Hair follicular keratinocyte (primary cell): ENCODE measurements around a stretch of chr15.

DNA sequence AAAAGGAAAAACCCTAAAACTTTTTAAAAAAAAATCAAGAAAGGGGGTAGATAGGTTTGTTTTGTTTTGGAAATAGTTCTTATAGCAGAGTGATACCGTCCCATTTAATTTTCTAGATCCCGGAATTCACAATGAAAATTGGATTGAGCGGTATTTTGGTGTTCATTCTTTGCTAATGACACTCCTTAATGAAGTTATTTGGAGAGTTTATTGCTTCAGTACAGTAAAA lies 1.1 kb downstream of the AKAP13 start:
- RAMPAGE, long total RNA, result no peak

DNA sequence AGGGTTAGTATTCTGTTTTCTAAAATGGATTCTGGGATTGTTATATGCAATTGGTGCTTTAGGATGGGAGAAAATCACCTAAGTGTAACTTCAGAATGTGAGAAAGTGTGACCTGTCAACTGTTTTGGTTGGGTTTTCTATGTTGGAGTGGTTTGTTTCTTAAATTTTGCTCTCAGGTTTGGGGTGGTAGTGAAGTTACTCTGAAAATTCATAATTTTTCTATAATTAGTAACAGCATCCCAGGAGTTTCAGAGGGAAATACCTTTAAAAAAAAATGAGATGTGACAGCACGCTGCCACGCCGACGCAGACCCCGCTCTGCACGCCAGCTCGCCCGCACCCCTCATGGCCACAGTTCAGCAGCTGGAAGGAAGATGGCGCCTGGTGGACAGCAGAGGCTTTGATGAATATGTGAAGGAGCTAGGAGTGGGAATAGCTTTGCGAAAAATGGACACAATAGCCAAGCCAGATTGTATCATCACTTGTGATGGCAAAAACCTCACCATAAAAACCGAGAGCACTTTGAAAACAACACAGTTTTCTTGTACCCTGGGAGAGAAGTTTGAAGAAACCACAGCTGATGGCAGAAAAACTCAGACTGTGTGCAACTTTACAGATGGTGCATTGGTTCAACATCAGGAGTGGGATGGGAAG lies 34.6 kb downstream of the AKAP13 start:
- RAMPAGE, long total RNA, result no peak

DNA sequence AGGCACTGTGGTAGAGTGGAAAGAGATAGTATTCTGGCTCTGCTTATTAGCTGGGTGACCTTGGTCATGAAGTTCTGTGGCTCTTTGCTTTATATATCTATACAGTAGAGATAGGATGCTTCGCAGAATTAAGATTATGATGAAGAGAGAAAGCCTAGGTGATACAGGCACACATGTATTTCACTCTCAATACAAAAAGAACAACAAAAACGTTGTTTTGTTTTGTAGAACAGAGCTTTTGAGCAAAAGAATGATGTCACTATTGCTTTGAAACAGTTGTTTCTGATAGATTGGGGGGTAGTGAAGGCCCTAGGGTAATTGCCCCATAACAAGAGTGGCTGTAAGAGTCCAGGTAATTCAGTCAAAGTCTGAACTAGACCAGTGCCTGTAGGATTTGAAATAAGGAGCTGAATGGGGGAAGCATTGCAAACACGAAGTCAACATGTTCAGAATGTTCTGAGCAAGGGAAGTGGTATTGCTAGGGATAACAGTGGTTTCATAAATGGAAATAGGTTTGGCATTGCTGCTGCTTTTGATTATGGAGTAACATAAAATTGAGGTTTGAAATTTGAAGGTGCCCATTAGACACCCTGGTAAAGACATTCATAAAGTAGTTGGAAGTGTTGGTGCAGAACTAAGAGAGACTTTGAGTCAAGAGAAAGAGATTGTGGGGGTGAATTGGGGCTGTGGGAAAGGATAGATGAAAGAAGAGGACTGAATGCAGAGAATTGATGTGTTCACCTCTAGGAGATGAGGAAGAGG lies 188.4 kb downstream of the AKAP13 start:
- RAMPAGE, long total RNA, result no peak

GRCh38 chr15:85581392-85582443 lies 201.3 kb downstream of the AKAP13 start:
- RAMPAGE, long total RNA, result no peak

DNA sequence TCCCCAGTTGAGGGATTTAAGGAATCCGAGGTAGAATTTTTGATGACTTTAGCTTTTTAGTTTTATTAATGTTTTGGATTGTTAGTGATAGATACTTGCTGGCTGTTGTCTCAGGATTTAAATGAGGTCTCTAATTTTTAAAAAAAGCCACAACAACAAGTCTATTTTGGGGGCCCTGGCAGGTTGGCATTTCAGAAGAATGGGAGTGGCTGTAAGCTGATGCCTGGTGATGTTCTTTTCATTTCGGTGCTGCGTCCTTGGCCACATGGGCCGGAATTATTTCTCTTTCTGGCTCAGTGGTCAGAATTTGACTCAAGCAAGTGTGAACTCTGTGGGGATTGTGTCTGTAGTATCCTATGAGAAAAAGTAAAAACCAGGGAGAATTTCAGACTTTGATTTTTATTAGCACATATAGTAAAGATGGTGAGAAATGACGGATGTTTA lies 203.0 kb downstream of the AKAP13 start:
- RAMPAGE, long total RNA, result no peak

GRCh38 chr15:85608146-85608859 lies 186.4 kb downstream of the KLHL25 start:
- RAMPAGE, long total RNA, result no peak

DNA sequence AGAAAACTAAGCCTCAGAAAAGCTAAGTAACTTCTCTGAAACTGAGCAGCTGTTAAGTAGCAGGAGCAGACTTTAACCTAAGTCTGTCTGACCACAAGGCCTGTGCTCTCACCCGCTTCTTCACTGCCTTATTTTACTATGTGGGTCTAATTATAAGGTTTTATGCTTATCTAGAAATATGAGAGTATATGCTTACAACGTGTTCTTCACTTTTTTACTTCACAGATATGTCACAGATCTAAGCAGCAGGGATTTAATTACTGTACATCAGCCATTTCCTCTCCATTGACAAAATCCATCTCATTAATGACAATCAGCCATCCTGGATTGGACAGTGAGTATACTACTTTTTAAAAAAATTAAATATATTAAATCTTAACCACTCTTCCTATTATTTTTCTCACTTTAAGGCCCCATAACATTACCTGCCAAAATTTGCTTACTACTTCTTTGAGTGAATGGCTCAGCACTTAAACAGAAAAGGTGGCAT lies 125.2 kb downstream of the KLHL25 start:
- RAMPAGE, long total RNA, result no peak

GRCh38 chr15:85684445-85684985 lies 110.2 kb downstream of the KLHL25 start:
- RAMPAGE, long total RNA, result no peak

DNA sequence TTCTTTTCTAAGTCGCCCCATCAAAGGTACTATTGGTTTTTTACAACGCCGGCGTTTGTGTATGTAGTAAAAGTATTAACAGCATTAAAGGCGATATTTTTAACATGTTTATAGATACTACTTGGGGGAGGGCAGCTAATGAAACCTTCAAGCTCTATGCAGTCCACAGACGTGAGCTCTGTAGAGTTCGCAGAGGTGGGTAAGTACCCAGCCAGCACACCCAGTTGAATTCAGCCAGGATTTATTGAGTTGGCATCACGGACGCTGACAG lies 51.6 kb downstream of the KLHL25 start:
- RAMPAGE, long total RNA, result no peak

- RAMPAGE, long total RNA, result no peak
Observed at GRCh38 chr15:85745959-85746473, 48.7 kb downstream of the KLHL25 start.

- RAMPAGE, long total RNA, result no peak
Observed at GRCh38 chr15:85749571-85750135, 45.1 kb downstream of the KLHL25 start.

DNA sequence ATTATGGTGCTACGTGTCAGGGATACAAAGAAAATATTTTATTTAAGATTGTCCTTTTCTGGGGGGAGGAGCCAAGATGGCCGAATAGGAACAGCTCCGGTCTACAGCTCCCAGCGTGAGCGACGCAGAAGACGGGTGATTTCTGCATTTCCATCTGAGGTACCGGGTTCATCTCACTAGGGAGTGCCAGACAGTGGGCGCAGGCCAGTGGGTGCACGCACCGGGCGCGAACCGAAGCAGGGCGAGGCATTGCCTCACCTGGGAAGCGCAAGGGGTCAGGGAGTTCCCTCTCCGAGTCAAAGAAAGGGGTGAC lies 448.3 kb downstream of the AGBL1 start:
- RAMPAGE, long total RNA, result no peak

DNA sequence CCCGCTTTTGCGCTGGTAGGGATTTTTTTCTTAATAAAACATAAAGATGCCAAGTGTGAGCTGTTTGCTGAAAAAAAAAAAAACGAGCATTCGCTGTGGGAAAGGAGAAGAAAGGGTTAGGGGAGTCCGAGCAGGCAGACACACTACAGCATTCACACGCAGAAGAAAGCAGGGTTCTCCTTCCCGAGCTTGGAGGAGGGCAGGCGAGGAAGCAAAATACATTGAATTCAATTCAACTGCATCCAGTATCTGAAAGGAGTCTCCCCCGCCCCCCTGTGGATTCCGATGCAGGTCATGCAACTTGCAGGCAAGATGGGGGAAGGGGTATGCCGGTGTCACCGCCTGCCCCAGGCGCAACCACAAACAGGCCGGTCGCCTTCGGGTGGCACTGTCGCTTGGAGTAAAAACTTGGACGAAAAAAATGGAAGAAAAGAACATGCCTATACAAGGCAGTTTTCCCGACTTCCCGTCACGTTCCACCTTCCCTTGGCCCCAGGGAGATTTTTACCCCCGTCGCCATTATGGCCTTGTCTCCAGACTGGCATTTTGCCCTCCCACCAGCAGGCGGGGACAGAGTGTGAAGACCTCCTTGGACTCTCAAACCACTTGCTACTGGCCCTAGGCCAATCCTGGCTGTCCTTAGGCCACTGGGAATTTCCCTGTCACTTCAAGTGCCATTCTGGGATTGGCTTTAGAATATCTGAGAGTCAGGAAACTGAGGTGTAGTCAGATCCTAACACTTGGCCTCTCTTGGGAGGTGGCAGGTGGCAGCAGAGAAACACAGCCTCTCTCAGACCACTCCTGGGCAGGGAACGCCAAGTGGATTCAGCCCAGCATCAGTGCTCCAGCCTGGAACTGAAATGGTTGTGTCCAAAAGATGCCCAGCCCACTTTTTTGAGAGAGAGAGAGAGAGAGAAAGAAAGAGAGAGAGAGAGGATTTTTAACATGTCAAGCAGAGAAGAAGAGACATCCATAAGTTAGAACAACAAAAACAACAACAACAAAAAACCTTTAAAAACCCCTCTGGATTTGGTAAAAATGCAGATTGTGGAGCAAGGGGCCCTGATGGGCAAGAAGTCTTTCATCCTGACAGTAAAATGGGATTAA lies 1.7 kb upstream of the NTRK3 start:
- RAMPAGE, long total RNA, result no peak

DNA sequence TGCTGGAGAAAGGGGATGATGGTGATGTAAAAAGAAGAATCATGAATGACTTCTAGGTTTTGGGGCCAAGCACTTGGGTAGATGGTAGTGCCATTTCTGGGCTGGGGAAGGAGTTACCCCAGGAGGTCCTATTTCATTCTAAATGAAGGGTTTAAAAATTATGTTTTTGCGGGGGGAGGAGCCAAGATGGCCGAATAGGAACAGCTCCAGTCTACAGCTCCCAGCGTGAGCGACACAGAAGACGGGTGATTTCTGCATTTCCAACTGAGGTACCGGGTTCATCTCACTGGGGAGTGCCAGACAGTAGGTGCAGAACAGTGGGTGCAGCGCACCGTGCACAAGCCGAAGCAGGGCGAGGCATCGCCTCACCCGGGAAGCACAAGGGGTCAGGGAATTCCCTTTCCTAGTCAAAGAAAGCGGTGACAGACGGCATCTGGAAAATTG lies 100.4 kb upstream of the NTRK3 start:
- RAMPAGE, long total RNA, result no peak

DNA sequence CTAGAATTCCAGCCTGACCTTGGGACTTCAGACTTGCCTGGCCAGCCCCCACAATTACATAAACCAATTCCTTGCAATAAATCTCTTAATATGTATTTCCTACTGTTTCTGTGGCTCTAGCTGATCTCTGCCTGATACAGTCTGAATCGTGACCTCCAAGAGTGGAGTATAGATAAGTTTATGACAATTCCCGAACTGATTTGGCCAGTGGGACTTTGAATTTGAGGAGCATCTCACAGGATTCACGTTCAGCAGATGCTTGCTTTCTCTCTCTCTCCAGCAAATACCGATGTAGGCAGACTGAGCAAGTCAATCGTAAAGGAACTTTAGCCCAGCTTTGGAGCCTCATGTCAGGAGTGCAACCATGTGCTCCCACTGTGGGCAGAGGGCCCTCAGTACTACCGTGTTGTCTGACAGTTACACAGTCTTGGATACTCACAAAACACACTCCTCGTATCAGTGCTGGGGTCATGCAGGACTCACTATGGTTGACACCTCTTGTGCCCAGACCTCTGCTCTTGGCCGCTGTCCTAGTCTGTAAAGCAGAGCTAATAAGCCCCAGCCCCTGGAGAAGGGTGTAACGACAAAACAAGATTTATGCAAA lies 66.2 kb downstream of the MRPL46 start:
- RAMPAGE, long total RNA, result no peak

DNA sequence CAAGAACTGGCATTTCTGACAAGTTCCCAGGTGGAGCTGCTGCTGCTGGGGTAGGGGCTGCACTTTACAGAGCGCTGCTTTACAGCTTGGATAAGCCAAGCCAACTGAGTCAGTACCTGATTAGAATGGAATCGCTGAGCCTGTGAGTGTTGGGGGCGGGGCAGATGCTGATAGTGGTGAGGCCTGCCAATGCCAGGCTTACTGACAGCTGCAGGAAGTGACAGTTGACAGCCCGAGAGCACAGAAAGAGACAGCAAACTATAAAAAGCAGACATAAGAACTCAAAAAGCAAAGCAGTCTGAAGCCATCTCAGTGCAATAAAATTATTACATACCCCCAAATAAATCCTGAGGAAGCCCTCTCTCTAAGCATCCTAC lies 64.8 kb downstream of the MRPL46 start:
- RAMPAGE, long total RNA, result no peak

GRCh38 chr15:88476441-88477194 lies 9.1 kb downstream of the MRPS11 start:
- RAMPAGE, long total RNA, result no peak

- RAMPAGE, long total RNA, result no peak
Observed at GRCh38 chr15:88627441-88627822, 6.3 kb downstream of the AEN start.

GRCh38 chr15:88636606-88637447 lies 2.0 kb upstream of the ISG20 start:
- RAMPAGE, long total RNA, result no peak

DNA sequence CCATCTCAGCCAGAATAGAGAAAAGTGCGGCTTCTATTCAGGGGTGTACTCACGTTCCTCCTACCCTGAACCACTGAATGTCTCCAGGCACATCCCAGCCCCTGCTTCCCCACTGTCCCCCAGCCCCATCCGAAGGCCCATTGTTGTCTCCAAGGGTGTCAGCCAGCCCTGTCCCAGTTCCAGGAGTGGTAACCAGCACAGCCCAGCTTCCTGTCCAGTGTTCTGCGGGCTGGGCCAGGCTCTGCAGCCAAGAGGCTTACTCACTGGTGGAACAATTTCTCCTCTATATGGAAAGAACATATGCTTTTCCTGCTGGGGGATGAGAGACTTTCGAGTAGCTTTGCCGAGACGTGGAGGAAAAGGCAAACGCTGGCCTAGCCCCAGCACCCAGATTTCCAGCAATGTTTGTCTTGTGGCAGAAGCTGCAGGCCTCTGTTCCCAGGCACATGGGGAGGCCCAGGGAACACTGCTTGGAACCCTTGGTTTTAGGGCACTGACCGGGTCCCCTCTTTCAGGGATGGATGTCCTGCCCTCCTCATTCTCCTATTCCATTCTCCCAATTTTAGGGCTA lies 20.8 kb downstream of the ISG20 start:
- RAMPAGE, long total RNA, result no peak